Renal cortical epithelial cell (primary cell): ENCODE measurements around the genes PCDHA4, PCDHA11, PCDHB11 and PCDHGB7.

DNA sequence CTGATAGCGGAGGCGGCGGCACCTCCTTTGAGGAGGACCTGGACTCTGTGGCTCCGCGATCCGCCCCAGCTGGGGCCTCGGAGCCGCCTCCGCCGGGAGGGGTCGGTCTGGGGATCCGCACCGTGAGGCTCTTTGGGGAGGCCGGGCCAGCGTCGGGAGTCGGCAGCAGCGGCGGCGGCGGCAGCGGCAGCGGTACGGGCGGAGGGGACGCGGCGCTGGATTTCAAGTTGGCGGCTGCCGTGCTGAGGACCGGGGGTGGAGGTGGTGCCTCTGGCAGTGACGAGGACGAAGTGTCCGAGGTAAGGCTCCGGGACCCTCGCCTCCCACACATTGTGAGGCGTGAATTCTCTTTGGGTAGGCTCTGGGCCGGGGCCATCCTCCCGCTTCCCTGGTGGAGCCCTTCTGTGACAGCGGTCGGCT lies 352 bp downstream of the ANKHD1 start:
- RRBS: 4% methylated on average over 13 of the region's 41 CpGs

GRCh38 chr5:140496488-140497119 lies 50.9 kb upstream of the EIF4EBP3 start:
- RRBS: no CpG with 5 or more reads among the region's 1 CpG

- RRBS: no CpG with 5 or more reads among the region's 1 CpG
Measured at GRCh38 chr5:140589226-140589693, 24.6 kb downstream of the SLC35A4 start.

DNA sequence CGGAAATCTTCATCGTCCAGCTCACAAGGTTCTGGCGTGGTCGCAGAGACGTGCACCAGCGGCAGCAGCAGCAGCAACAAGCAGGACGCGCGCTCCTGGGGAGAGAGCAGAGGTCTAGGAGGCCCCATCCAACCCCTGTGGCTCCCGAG lies 215 bp downstream of the CD14 start:
- RRBS: no CpG with 5 or more reads among the region's 10 CpGs

- RRBS: no CpG with 5 or more reads among the region's 10 CpGs
Measured at GRCh38 chr5:140708090-140708725, 8.0 kb downstream of the ZMAT2 start.

- RRBS: no CpG with 5 or more reads among the region's 7 CpGs
Measured at GRCh38 chr5:140806809-140807169, at the start of gene PCDHA4. Gene PCDHA4 (plus strand): TSS chr5:140807068.

DNA sequence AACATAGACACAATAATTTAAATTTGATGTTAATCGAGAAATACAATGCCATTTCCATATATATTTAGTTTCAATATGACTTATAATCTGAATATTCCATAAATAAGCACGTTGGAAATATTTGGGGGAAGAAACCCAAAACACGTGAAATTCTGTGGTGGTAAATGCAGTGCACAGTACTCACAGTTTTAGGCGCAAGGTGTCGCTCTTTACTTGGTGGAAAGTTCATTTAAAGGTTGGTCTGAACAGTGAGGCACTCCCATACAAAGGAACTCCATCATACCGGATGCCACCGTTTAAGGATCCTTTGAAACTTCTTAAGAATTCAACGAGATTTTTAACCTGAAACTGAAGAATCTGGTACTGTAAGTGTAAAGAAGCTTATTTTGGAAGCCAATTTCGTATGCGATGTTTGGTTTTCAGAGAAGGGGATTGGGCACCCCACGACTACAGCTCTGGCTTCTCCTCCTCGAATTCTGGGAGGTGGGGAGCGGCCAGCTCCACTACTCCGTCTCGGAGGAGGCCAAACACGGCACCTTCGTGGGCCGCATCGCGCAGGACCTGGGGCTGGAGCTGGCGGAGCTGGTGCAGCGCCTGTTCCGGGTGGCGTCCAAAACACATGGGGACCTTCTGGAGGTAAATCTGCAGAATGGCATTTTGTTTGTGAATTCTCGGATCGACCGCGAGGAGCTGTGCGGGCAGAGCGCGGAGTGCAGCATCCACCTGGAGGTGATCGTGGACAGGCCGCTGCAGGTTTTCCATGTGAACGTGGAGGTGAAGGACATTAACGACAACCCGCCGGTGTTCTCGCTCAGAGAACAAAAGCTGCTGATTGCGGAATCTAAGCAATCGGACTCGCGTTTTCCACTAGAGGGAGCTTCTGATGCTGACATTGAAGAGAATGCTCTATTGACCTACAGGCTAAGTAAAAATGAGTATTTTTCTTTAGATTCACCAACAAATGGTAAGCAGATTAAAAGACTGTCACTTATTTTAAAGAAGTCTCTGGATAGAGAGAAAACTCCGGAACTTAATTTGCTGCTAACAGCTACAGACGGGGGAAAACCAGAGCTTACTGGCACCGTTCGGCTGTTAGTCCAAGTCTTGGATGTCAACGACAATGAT lies at the start of gene PCDHA11:
PCDHA11 (plus strand) TSS at position 262 of the 1,125 bp plus-strand sequence.
- RRBS: no CpG with 5 or more reads among the region's 47 CpGs

DNA sequence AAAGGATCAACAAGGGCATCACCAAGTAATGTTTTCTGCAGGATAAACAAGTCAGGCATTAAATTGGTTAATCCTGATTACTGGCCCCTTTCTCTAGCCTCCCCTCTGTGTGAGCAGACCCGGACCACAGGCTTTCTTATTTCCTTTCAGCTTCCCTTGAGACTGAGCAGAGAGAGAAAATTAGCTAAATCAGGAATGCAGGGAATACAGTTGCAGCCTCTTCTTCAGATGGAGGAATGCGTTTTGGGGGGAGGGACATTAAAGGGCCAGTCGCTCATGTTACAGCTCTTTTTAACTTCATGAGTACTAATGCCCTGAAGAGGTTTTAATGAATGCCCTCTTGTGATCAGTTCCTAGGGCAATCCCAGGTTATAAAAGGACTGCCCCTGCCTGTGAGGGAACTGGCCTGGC lies 19.9 kb downstream of the PCDHAC2 start:
- RRBS: no CpG with 5 or more reads among the region's 3 CpGs

DNA sequence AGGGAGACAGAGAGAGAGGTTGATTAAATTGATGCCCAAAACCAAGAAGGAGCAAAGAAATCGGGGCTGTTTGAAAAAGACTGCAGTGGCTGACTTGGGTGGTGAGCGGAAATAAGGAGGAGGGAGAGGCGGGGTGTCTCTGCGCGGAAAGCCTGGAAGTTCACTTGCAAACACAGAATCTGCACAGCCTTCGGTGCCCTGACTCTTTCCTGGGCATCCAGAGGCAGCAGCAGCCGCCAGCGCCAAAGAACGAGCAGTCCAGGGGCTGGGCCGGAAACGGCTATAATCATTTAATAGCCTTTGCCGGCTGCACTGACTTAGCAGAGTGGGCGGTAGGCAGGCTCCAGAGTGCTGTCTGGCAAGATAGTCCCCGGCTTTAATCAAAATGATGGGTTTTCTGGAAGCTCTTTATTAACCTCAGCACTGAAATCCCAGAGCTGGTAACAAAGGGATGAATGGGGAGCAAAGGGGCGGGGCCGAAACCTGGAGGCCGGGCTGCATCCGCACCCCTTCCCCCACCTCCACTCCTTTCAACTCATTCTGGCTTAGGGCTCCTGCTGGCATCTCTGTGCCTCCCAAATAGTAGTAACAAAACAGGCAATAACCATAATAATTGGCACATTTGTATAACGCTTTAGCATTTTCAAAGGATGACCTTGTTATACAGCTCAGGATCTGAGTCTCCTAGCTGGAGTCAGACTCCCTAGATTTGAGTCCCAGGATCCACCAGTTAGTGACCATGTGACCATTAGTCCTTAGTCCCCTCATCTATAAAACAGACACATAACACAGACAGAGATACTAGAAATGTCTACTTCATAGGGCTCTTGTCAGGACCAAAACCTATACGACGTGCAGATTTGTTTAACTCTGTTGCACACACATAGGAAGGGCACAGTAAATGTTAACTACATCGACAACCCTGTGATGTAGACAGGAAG lies 35.8 kb downstream of the PCDHAC2 start:
- RRBS: 3% methylated on average over 3 of the region's 22 CpGs

DNA sequence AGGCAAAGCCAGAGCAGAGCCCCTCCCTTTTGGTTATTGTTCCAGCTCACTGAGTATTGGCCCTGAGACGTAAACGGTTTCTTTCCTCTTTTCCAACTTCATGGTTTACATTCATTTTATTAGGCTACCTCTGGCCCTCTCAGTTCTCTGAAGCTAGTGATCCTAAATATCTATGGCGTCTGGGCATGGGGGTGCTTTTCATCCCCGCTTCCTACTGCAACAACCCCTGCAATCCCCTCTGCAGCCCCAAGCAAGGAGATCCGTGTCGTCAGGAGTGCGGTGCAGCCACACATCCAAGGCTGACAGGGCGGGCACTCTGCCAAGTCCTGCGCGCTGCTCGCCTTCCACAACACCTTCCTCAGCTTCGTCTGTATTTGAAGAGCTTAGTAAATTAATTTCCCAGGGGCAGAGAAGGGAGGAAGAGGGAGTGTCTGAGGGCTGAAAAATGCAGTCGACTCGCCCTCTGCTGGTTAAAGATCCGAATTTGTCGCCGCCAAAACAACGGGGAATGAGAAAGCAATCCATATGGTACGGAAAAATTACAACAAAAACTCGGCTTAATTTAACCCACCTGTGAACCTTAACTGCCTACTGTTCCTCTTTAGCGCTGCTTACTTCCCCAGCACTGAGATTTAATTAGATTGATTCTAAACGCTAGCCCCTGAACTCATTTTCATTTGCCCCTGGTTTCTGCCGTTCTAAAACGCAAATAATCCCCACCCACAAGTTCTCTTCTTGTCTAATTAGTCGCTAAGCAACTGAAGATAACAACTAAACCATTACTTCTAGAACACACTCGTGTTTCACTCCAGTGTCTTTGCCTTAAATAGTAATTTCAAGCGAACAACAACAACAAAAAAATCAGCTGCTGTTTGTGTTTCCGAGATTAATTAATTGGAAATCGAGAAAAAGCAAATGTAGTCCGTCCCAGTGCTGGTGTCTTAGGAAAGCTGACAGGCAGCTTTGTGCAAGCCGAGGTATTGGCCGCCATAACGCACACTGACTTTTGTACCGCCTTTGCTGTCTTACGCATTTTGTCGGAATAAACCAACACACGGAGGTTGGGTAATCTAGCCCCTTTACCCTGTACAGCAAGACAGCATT lies 10.9 kb upstream of the PCDHB1 start:
- RRBS: no CpG with 5 or more reads among the region's 37 CpGs

DNA sequence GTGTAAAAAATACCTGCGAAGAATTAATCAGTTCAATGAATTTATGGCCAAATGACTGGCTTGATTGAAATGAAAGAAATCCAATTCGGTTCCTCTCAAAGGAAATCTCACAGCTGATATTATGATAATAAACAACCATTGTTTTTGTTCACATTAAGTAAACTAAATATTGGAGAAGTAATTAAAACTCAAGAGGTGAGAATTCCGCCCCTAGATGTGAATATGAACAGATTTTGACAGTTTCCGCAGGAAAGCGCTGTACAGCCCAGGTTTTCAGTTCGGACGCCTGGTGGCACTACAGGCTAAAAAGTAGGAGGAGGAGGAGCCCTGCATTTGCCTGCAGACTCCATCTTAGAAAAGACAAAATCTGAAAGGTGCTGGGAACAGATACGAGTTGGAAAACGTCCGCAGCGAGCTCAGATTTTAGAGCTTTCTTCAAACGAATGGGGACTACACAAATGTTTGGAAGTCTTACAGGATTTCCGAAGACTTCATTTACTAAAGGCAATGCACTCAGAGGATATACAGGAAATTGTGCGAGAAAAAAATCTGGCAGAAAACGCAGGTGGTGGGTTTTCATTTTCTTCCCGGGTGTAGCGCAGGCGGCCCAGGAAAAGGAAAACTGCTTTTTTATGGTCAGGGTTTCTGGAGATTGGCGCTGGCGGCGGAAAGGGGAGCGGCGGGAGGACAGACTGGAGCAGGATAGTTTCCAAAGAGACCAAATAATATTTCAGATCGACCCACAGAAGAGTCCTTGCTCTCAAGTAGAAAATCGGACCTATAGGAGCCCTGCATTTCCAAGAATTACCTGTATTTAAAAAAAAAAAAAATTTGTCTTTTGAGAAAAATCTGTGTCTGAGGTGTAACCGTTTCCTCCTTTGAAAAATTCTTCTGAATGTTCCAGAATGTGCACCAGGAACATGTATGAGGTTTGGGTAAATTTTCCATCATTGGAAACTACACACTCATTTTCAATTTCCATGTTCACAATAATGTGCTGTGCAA lies 9.8 kb upstream of the PCDHB2 start:
- RRBS: no CpG with 5 or more reads among the region's 26 CpGs

- RRBS: no CpG with 5 or more reads among the region's 5 CpGs
Measured at GRCh38 chr5:141155539-141155966, 5.7 kb downstream of the PCDHB6 start.

DNA sequence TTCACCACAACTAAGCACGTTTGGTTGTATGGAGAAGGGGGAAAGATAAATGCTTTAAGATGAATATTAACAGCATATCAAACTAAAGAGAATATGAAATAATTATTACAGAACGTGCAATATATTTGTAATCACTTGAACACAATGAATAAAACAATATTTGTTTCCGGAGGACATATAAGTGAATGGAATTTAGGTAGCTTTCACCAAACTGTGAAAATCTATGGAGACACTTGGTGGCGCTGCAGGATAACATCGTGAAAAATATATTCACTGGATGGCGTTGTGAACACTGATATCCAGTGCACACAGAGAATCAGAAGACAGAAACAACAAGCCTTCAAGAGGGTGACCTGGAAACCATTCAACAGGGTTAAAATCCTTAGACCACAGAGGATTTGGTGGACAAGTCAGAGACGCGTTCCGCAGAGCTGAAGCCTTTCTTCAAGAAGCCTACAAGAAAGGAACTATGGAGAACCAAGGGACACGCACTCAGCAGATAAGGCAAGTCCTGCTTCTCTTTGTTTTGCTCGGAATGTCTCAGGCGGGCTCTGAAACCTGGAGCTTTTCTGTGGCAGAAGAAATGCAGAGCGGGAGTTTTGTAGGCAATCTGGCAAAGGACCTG lies at the start of gene PCDHB11:
PCDHB11 (plus strand) TSS at position 322 of the 625 bp plus-strand sequence.
- RRBS: no CpG with 5 or more reads among the region's 13 CpGs

GRCh38 chr5:141417509-141418479 lies at the start of gene PCDHGB7:
Gene PCDHGB7 (plus strand): TSS chr5:141417677.
- RRBS: 9% methylated on average over 2 of the region's 55 CpGs

GRCh38 chr5:141420665-141420943 lies 247 bp upstream of the PCDHGA11 start:
- RRBS: no CpG with 5 or more reads among the region's 9 CpGs

DNA sequence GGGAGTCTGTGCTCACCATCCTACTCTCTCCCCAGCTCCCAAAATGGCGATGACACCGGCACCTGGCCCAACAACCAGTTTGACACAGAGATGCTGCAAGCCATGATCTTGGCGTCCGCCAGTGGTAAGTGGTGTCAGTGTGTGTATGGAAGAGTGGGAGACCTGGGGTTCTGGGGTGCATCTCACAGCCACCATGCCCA lies 16.4 kb downstream of the PCDHGC5 start:
- RRBS: no CpG with 5 or more reads among the region's 4 CpGs

GRCh38 chr5:141510855-141512098 lies 22.4 kb downstream of the PCDHGC5 start:
- RRBS: no CpG with 5 or more reads among the region's 16 CpGs

GRCh38 chr5:141525670-141526843 lies 37.2 kb downstream of the PCDHGC5 start:
- RRBS: no CpG with 5 or more reads among the region's 18 CpGs

GRCh38 chr5:141560028-141561530 lies 58.2 kb downstream of the DIAPH1 start:
- RRBS: no CpG with 5 or more reads among the region's 10 CpGs